Jurkat, Clone E6-1 (cell line): ENCODE results near the gene UNC45A.

GRCh38 chr15:90597481-90598010 lies 67.8 kb downstream of the CRTC3 start:
- RRBS = no CpG with 5 or more reads among the region's 2 CpGs

DNA sequence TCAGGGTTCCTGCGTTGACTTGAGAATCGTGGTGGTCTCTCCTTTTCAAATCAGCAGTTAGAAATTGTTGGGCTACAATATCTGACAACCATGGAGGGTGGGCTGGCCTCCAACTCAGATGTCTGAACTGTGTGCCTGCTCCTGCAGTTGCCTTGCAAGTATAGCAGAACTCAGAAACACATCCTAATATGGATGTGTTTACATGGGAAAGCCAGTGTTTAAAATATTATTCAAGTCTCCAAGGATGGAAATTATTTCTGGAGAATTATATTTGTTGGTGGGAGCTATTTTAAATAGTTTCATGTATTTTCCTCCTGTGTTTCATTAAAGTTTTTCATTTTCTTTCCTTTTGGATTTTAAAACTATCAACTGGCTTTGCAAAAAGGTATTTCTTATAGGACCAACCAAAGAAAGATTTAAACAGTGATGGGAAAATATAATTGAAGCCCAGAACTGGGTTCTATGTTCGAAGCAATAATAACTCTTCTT lies 80.2 kb downstream of the CRTC3 start:
- RRBS = no CpG with 5 or more reads among the region's 3 CpGs

DNA sequence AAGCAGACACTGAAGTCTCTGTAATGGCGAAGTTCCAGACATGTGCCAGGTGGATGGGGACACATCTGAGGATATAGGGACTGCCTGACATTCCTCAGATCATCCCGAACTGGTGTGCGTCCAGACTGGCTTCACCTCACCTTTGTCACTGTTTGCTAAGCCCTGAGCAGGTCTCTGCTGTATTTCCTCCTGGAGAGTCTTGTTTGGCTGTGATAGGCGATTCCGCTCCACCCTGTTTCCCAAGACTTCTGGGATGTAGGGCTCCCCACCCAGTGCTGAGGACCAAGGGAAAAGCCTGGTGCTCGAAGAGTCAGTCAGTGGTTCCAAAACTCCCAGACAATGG lies 11.1 kb upstream of the FURIN start:
- RRBS = no CpG with 5 or more reads among the region's 6 CpGs

GRCh38 chr15:90859195-90859783 lies 9.1 kb upstream of the FURIN start:
- RRBS = no CpG with 5 or more reads among the region's 4 CpGs

DNA sequence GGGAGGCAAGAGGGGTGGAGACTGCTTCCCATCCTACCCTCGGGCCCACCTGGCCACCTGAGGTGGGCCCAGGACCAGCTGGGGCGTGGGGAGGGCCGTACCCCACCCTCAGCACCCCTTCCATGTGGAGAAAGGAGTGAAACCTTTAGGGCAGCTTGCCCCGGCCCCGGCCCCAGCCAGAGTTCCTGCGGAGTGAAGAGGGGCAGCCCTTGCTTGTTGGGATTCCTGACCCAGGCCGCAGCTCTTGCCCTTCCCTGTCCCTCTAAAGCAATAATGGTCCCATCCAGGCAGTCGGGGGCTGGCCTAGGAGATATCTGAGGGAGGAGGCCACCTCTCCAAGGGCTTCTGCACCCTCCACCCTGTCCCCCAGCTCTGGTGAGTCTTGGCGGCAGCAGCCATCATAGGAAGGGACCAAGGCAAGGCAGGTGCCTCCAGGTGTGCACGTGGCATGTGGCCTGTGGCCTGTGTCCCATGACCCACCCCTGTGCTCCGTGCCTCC lies 2.3 kb upstream of the FES start:
- RRBS = no CpG with 5 or more reads among the region's 11 CpGs

- RRBS = no CpG with 5 or more reads among the region's 26 CpGs
These were observed 9.0 kb downstream of the MAN2A2 start for GRCh38 chr15:90912015-90912656.

GRCh38 chr15:90932039-90932245 lies 407 bp downstream of the HDDC3 start:
- RRBS = no CpG with 5 or more reads among the region's 6 CpGs

DNA sequence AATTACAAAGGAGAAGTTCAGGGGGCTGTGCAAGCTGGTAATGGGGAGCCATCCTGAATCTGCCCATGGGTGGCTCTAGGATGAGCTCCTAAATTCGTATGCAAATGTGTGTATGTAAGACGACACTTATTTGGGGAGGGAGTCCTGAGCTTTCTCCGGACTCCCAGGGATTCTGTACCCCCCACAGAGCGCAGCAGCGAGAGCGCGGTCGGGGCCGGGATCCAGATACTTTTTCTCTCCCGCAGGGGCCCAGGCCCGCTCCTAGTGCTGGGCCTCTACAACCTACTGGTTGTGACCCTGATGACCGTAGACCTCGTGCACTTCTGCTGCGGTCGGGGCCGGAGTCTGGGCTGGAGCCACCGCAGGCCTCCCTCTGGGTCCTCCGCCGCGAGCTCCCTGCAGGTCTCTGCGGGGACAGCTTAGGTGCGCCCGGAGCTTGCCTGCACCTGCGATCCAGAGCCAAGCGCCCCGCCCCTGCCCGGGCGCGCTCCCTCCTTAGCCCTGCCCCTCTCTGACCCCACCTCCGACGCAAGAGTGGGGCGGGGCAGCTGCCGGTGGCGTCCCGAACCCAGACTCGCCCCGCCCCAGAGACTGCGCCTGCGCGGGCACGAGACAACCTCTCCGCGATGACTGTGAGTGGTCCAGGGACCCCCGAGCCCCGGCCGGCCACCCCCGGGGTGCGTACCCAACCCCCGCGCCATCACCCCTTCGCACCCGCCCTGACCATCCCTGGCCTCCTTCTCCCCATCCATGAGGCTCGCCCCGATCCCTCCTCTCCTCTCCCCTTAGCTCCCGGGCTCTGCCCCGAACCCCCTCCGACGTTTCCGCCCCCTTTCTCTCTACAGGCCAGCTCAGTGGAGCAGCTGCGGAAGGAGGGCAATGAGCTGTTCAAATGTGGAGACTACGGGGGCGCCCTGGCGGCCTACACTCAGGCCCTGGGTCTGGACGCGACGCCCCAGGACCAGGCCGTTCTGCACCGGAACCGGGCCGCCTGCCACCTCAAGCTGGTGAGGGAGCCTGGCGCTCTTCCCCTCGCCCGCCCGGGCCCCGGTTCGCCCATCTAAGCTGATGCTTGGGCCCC lies at the start of gene UNC45A:
Gene UNC45A, plus strand, starts transcription at position 587 of the 1,081 bp plus-strand sequence.
- RRBS = 8% methylated on average over 30 of the region's 76 CpGs

GRCh38 chr15:90957840-90958189 lies 3.1 kb downstream of the RCCD1 start:
- RRBS = no CpG with 5 or more reads among the region's 6 CpGs

DNA sequence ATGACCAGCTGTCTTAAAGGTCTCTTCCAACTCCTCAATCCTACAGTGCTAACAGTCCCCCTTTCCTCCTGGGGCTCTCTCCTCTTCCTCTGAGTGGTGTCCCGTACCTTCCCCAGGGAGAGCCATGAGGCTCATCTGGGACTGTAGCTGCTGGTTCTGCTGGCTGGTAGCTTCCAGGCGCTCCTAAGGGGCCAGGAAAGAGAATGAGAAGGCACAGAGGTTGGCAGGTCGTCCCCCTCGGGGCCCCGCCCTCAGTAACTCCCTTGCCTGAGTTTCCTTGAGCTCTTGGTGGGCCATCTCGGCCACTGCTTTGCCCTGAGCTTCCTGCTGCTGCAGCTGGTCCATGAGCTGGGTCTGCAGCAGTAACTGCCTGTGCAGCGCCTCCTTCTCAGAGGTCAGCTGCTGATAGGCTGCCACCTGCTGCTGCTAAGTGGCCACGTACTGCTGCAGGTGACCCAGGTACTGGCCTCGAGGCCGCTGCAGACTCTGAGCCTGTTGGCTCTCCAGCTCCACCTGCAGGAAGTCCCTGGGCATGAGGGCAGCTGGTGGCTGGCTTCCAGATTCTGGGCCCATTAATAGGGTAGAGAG lies 10.5 kb upstream of the VPS33B start:
- RRBS = no CpG with 5 or more reads among the region's 10 CpGs

- RRBS = no CpG with 5 or more reads among the region's 5 CpGs
These were observed 123.9 kb downstream of the SV2B start for GRCh38 chr15:91223815-91224425.

DNA sequence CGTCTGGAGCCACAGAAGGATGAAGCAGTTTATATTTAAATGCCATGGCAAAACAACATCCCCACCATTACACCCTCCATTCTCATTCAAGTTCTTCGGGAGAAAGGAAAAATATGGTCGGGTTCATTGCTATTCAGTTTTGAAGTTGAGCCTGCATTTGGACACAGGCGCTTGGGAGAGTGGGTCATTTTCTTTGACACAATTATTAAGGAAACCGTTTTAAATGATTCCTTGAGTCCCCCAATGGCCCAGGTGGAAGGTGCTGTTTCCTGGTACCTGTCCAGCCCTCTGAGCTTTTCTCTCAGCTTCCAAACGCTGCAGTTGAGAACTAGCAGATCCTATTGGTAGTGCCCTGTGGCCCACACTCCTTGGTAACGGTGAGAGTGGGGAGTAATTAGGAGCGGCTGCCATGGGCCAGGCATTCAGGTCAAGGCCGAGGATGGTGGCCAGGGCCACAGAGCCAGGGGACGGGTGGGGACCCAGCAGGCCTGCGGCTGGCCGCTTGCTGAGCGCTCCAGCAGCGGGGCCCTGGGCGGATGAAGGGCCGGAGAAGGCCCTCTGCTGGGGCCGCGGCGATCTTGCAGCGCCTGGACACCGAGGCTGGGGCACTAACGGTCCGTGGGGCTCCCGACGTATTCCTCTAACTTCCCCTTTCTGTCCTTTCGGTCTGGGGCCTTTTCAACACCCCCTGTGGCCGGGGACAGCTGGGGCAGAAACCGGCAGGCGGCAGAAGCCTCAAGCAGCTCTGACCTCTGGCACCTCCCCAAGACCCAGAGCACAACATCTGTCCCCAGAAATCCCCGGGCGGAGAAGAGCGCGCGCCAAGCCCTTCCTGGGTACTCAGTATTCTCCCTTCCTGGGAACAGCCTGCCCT lies 978 bp upstream of the SLCO3A1 start:
- RRBS = 3% methylated on average over 7 of the region's 34 CpGs

DNA sequence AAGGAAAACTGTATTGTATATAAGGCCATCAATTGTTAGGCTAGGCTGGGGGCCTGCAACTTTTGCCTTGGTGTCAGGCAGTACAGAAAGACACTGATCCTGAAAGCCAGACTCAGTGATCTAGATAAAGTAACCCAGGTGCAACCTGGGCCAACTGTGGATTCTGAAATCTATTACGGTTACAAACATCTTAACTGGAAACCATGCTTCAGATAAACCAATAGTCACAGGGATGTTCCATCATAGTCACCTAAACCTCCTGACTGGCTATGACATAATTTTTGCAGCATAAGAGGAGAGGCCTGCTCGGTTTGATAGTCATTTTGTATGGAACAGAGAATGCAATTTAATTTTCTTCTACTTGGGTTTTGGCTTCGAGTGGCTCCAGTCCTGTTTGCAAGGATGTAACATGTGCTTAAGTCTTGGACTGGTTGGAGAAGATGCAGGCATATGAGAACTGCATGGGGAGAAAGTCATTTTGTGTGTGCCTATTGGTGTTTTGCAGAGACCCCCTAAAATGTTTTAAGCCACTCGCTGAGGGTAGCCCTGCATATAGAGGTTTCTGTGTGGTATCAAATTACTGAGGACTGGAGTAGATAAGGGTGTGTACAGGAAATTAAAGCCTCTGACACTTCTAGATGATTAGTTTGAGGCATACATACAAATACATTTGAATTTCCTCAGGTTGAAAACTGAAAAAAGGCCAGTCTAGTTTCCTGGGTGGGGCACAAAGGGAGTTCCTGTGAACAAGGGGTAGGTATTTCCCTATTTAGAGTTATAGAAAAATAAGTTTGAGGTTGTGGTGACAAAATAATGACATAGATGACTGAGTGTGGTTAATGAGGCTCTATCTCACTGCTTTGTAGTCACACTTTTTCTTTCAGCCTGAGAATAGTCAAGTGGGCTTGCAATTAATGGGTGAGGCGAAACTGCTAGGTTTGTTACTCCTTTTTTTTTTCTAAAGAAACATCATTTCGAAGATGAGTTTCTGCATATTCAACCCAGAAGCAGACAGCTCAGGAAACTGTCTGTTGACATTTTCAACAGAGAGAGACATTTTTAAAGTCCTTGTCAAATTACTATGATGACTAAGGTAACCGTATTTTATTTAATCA lies 4.0 kb downstream of the SLCO3A1 start:
- RRBS = no CpG with 5 or more reads among the region's 7 CpGs

GRCh38 chr15:91865458-91866066 lies 12.1 kb downstream of the SLCO3A1 start:
- RRBS = no CpG with 5 or more reads among the region's 10 CpGs

- RRBS = 34% methylated on average over 48 of the region's 88 CpGs
These were observed 986 bp downstream of the ST8SIA2 start for GRCh38 chr15:92394353-92395381.

DNA sequence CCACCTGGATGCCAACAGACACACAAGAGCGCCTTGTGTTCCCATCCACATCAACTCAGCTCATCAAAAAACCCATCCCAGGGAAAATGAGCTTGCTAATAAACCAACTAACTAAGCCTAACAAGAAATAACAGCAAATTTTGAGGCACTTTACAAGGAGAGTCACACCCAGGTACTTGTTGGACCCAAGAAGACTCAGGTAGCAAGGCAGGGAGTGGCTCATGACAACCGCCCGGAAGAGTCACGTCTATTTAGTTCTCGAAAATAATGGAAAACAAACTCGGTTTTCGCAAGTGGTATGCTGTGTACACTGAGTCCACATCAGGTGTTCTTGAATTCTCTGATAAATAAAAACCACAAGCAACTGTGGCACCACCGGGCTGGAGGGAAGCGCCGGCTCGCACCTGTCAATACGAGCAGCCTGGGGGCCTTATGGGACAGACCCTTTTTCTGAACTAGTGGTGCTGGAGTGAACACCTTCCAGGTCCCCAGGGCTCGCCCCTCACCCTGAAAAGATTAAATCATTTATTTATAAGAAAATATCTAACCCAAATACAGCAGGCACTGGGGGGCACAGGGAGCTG lies 40.4 kb downstream of the FAM174B start:
- RRBS = 54% methylated on average over 3 of the region's 13 CpGs

- RRBS = 93% methylated on average over 2 of the region's 14 CpGs
These were observed 32.2 kb downstream of the FAM174B start for GRCh38 chr15:92623362-92623812.

DNA sequence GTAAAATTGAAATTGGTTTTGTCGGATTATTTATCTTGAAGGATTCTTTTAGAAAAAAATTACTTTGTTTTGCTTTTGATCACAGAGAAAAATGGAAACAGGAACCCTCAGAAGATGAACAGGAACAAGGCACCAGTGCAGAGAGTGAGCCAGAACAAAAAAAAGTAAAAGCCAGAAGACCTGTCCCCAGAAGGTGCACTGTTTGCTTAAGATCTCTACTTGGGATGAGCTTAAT lies 37.2 kb downstream of the CHD2 start:
- RRBS = no CpG with 5 or more reads among the region's 1 CpG

DNA sequence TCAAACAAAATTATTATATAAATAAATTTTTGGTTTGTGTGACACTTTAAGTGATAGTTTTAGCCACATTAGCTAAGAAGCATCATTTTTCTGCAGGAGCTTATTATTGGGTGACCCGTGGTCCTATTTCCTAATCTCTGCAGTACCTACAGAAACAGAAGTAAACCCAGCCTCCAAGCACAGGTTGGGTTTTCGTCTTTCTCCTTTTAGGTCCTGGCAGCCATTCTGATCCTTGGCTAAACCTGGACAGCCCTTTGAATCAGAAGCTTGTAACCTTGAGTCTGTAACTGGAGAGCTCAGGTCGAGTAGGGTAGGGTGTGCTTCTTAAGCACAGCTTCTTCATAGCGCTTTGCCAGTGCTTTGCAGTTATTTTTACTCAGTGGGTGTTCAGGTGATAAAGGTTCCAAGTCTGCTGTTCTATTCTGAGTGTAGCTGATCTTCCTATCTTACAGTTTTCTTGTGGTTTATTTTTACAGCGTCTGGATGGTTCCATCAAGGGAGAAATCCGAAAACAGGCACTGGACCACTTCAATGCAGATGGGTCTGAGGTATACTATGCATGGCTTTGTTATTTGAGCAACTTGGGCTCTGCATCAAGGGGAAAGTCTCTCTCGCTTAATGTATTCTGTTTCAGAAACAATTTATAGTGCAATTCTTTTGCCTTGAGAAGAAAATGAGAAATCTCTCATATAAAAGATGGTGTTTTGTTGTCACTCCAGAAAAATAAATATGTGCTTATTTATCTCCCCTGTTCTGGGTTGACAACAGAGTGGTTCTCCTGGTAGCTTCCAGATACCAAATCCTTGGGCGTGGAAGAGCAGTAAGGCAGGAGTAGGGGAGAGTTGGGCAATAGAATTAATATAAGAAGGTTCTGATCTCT lies 74.5 kb downstream of the CHD2 start:
- RRBS = no CpG with 5 or more reads among the region's 8 CpGs

DNA sequence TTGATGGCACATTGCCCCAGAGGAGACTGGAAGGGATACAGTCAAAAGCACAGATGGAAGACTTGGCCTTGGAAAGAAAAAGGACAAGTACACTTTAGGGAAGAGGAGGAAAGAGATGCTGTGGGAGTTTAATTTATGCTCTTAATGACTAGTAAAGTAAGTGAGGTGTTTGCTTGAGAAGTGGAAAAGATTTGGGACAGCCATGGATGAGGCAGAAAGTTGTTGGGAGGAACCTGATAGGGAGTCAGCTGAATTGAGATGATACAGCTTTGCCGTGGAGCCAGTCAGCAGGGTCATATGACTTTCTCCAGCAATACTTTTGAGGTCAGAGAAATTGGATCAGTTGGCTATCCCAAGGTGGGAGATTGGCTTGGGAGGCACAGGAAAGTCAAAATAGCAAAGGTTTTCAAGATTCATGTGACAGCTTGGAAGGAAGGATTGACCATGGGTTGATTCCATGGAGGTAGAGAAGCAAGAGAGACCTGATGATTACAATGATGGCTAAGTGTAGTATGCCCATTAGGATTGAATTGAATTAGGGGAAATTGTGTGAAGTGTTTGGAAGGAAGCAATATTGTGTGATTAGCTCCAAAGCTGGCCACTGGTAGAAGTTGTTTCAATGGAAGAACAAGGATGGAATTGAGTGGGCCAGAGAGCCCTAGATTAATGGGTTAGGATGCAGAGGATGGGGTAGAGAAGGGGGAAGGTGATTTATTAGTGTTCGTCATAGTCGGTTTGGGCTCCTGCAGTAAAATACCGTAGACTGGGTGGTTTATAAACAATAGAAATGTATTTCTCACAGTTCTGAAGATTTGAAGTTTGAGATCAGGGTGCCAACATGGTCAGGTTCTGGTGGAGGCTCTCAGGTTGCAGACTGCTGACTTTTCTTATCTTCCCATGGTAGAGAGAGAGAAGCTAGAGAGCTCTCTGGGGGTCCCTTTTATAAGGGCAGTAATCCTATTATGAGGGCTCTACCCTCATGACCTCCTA lies 82.3 kb downstream of the CHD2 start:
- RRBS = no CpG with 5 or more reads among the region's 4 CpGs